Endothelial cell of umbilical vein (primary cell): ENCODE results near the genes SRGAP1 and TBK1.

- PRO-cap = no peak
CAGE:
- cytosol, long polyA minus RNA = no peak
- cytosol, long polyA plus RNA = no peak
- long polyA plus RNA = no peak
- nucleus, long polyA minus RNA = no peak
- nucleus, long polyA plus RNA = no peak
These were observed 137.9 kb downstream of the MON2 start for GRCh38 chr12:62604618-62604894.

- PRO-cap = no peak
CAGE:
- cytosol, long polyA minus RNA = no peak
- cytosol, long polyA plus RNA = no peak
- long polyA plus RNA = no peak
- nucleus, long polyA minus RNA = no peak
- nucleus, long polyA plus RNA = no peak
These were observed 152.3 kb downstream of the MON2 start for GRCh38 chr12:62618916-62619324.

GRCh38 chr12:62631233-62632417, 165.0 kb downstream of the MON2 start:
- PRO-cap = bidirectional peak, plus-strand start at chr12:62631797, minus-strand start at chr12:62631597; bidirectional peak, plus-strand start at chr12:62631959, minus-strand start at chr12:62631997
CAGE:
- cytosol, long polyA minus RNA = no peak
- cytosol, long polyA plus RNA = no peak
- long polyA plus RNA = no peak
- nucleus, long polyA minus RNA = no peak
- nucleus, long polyA plus RNA = no peak

- PRO-cap = no peak
CAGE:
- cytosol, long polyA minus RNA = no peak
- cytosol, long polyA plus RNA = no peak
- long polyA plus RNA = no peak
- nucleus, long polyA minus RNA = no peak
- nucleus, long polyA plus RNA = no peak
These were observed 223.1 kb downstream of the PPM1H start for GRCh38 chr12:62711635-62712558.

GRCh38 chr12:63844200-63844948, at the start of gene SRGAP1:
Gene SRGAP1 (plus strand): TSS chr12:63844700.
- PRO-cap = bidirectional peak, plus-strand start at chr12:63844329, minus-strand start at chr12:63844419; bidirectional peak, plus-strand start at chr12:63844594, minus-strand start at chr12:63844580
CAGE:
- cytosol, long polyA minus RNA = start-site peak on the plus strand at chr12:63844565-63844812, 37 reads
- cytosol, long polyA plus RNA = no peak
- long polyA plus RNA = no peak
- nucleus, long polyA minus RNA = start-site peak on the minus strand at chr12:63844605-63844682, 5 reads
- nucleus, long polyA plus RNA = start-site peak on the plus strand at chr12:63844495-63844623, 20 and 104 reads in 2 replicates; start-site peak on the plus strand at chr12:63844696-63844732, 21 and 67 reads in 2 replicates

GRCh38 chr12:63897882-63898366, 53.4 kb downstream of the SRGAP1 start:
- PRO-cap = bidirectional peak, plus-strand start at chr12:63898253, minus-strand start at chr12:63898195
CAGE:
- cytosol, long polyA minus RNA = no peak
- cytosol, long polyA plus RNA = no peak
- long polyA plus RNA = no peak
- nucleus, long polyA minus RNA = no peak
- nucleus, long polyA plus RNA = no peak

- PRO-cap = bidirectional peak, plus-strand start at chr12:64088611, minus-strand start at chr12:64088515; bidirectional peak, plus-strand start at chr12:64088923, minus-strand start at chr12:64088882
CAGE:
- cytosol, long polyA minus RNA = no peak
- cytosol, long polyA plus RNA = no peak
- long polyA plus RNA = no peak
- nucleus, long polyA minus RNA = no peak
- nucleus, long polyA plus RNA = no peak
These were observed 133.5 kb downstream of the KICS2 start for GRCh38 chr12:64088360-64089165.

DNA sequence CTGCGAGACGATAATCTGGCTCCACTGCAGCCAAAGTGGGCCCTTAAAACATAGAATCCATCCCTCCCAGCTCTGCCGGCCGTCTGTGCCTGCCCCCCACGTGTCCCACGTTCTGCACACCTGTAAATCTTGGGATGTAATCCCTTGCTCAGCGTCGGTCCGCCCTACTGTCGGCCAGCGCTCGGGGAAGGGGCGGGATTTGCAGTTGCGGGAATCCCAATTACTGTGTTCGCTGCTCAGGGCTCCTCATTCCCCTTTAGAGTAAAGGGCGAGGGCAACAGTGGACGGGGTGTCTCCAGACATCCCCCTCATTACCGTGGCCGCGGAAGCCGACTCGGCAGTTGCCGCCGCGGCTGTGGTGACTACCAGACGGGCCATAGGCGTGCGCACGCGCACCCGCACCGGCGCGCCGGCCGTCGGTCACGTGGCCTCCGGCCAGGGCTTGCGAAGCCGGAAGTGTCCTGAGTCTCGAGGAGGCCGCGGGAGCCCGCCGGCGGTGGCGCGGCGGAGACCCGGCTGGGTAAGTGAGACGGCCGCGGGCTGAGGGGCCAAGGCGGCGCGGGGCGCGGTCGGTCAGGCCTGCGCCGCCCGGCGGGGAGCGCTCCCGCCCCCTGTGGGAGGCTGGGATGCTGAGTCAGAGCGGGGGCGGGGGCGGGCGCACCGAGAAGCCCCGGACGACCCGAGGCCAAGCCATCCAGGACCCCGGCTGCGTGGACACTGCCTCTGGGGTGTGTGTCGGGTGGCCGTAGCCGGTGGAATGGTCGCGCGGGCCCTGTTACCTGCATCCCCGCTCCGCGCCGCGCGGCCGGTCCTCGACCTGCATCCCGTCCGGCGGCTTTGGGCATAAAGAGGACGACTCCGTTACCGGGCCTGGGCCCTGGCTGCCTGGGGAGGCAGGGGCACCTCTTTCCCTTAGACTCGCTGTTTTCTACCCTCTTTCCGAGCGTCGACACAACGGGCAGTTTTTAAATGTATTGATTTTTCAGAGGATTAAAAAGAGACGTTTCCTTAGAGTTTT, at the start of gene TBK1:
TSS of gene TBK1 (plus strand) at position 453 of the 1,018 bp plus-strand sequence.
- PRO-cap = bidirectional peak, plus-strand start at position 249 of the sequence, minus-strand start at position 114 of the sequence; bidirectional peak, plus-strand start at position 471 of the sequence, minus-strand start at position 336 of the sequence; bidirectional peak, plus-strand start at position 663 of the sequence, minus-strand start at position 845 of the sequence
CAGE:
- cytosol, long polyA minus RNA = start-site peak on the plus strand centred at position 469 of the sequence, 62 bp wide, 395 reads
- cytosol, long polyA plus RNA = start-site peak on the plus strand centred at position 481 of the sequence, 38 bp wide, 141 and 220 reads in 2 replicates
- long polyA plus RNA = start-site peak on the plus strand centred at position 466 of the sequence, 67 bp wide, 775 and 825 reads in 2 replicates
- nucleus, long polyA minus RNA = start-site peak on the plus strand centred at position 466 of the sequence, 67 bp wide, 1,375 reads
- nucleus, long polyA plus RNA = start-site peak on the plus strand centred at position 459 of the sequence, 75 bp wide, 186 and 898 reads in 2 replicates

- PRO-cap = no peak
CAGE:
- cytosol, long polyA minus RNA = no peak
- cytosol, long polyA plus RNA = no peak
- long polyA plus RNA = no peak
- nucleus, long polyA minus RNA = no peak
- nucleus, long polyA plus RNA = no peak
These were observed 13.7 kb downstream of the TBK1 start for GRCh38 chr12:64465641-64465982.

DNA sequence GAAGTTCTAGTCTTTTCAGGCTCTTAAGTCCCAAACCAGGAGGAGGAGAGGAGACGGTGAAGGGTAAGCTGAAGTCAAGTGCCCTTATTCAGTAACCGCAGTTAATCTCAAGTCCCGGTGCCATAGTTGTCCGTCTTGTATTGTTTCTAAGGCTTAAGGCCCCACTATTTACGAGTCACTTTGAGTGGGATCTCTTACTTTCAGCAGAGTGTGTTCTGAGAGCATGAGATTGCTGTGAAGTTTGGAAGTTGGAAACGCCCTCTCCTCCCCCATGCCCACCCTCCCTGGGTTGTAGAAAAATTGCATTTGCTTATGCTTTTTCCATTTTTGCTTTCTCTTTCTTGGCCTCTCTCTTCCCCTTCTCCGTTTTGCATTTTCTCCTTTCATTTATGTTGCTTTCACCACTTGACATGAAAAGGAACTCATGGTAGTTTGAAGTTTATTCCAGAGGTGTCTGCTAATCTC, 1.6 kb downstream of the RASSF3 start:
- PRO-cap = no peak
CAGE:
- cytosol, long polyA minus RNA = no peak
- cytosol, long polyA plus RNA = no peak
- long polyA plus RNA = no peak
- nucleus, long polyA minus RNA = no peak
- nucleus, long polyA plus RNA = no peak

- PRO-cap = no peak
CAGE:
- cytosol, long polyA minus RNA = no peak
- cytosol, long polyA plus RNA = no peak
- long polyA plus RNA = no peak
- nucleus, long polyA minus RNA = no peak
- nucleus, long polyA plus RNA = no peak
These were observed 36.4 kb downstream of the LEMD3 start for GRCh38 chr12:65205848-65206127.

GRCh38 chr12:65283850-65284637, 5.6 kb downstream of the MSRB3 start:
- PRO-cap = no peak
CAGE:
- cytosol, long polyA minus RNA = no peak
- cytosol, long polyA plus RNA = no peak
- long polyA plus RNA = no peak
- nucleus, long polyA minus RNA = no peak
- nucleus, long polyA plus RNA = start-site peak on the plus strand at chr12:65283986-65284466, 96 and 69 reads in 2 replicates

GRCh38 chr12:66909223-66909613, 230.3 kb upstream of the GRIP1 start:
- PRO-cap = no peak
CAGE:
- cytosol, long polyA minus RNA = no peak
- cytosol, long polyA plus RNA = no peak
- long polyA plus RNA = no peak
- nucleus, long polyA minus RNA = no peak
- nucleus, long polyA plus RNA = no peak

DNA sequence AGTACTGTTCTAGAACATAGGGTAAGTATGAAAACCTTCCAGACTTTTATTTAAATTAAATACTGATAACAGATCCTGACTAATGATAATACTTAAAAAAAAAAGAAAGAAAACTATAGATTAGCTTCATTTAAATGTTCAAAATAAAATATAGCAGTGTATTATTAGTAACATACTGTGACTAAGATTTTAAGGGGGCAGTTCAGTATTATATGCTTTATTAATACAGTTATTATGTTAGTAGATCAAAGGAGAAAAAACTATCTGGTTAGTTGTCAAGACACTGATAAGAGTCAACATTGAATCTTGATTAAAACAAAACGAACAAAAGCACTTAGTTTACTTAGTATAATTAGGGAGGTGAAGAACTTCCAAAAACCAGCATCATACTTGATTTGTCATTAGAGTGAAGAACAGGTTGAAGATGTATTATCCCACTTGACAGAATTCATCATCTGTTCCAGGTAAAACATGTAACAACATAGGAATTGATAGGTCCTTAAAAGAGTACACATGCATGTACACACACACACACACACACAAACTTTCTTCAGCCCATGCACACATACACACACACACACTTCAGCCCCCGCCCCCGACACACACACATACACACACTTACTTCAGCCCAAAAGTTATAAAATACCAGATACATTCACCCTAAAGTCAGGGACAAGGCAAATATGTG, 15.2 kb downstream of the CAND1 start:
- PRO-cap = no peak
CAGE:
- cytosol, long polyA minus RNA = no peak
- cytosol, long polyA plus RNA = no peak
- long polyA plus RNA = no peak
- nucleus, long polyA minus RNA = no peak
- nucleus, long polyA plus RNA = no peak

- PRO-cap = no peak
CAGE:
- cytosol, long polyA minus RNA = no peak
- cytosol, long polyA plus RNA = no peak
- long polyA plus RNA = no peak
- nucleus, long polyA minus RNA = no peak
- nucleus, long polyA plus RNA = no peak
These were observed 28.3 kb downstream of the CAND1 start for GRCh38 chr12:67297351-67297929.

- PRO-cap = no peak
CAGE:
- cytosol, long polyA minus RNA = no peak
- cytosol, long polyA plus RNA = no peak
- long polyA plus RNA = no peak
- nucleus, long polyA minus RNA = no peak
- nucleus, long polyA plus RNA = no peak
These were observed 33.0 kb downstream of the CAND1 start for GRCh38 chr12:67302036-67302662.

- PRO-cap = no peak
CAGE:
- cytosol, long polyA minus RNA = no peak
- cytosol, long polyA plus RNA = no peak
- long polyA plus RNA = no peak
- nucleus, long polyA minus RNA = no peak
- nucleus, long polyA plus RNA = no peak
These were observed 176.0 kb upstream of the DYRK2 start for GRCh38 chr12:67472465-67473083.

DNA sequence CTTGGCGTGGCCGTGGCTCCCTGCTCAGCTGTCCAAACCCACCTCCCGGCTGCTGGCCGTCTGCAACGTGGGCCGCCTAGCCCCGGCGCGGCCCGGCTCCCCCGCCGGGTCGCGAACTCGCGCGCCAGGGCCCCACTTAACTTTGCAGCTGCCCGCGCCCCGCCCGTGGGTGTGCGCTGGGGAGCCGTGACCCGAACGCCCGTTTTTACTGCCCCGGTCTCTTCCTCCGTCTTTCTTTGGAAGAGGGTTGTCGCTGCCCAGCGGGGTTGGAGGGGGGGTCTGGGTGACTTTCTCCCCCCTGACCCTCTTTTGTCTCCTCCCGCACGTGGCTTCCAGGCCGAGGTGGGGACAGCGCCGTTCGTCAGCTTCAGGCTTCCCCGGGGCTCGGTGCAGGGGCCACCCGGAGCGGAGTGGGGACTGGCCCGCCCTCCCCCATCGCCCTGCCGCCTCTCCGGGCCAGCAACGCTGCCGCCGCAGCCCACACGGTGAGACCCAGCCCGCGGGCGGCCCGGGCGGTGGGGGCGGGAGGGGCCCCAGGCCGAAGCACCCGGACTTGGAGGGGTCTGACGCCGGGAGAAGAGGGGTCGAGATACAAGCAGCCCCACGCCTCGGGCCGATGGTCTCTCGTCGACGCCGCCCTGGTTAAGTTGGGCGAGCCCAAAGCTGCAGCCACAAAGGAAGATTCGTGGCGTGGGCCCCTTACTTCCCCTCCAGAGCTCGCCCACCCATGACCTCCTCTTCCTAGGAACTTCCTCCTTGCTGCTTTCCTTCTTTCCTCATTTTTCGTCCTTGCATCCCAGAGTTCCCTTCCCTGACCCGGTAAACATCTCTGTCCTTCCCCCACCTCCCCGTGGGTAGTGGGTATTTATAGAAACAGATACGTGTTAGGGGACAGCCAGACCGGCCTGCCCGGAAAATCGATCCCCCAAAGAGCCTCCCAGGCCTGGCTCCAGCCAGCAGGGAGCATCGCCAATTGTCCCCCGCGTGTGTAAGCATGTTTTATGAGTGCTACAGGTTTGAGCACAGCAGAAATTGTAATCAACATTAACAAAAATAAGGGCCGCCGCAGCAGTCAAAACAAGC, 1.3 kb downstream of the DYRK2 start:
- PRO-cap = bidirectional peak, plus-strand start at position 335 of the sequence, minus-strand start at position 51 of the sequence
CAGE:
- cytosol, long polyA minus RNA = no peak
- cytosol, long polyA plus RNA = no peak
- long polyA plus RNA = no peak
- nucleus, long polyA minus RNA = no peak
- nucleus, long polyA plus RNA = no peak

DNA sequence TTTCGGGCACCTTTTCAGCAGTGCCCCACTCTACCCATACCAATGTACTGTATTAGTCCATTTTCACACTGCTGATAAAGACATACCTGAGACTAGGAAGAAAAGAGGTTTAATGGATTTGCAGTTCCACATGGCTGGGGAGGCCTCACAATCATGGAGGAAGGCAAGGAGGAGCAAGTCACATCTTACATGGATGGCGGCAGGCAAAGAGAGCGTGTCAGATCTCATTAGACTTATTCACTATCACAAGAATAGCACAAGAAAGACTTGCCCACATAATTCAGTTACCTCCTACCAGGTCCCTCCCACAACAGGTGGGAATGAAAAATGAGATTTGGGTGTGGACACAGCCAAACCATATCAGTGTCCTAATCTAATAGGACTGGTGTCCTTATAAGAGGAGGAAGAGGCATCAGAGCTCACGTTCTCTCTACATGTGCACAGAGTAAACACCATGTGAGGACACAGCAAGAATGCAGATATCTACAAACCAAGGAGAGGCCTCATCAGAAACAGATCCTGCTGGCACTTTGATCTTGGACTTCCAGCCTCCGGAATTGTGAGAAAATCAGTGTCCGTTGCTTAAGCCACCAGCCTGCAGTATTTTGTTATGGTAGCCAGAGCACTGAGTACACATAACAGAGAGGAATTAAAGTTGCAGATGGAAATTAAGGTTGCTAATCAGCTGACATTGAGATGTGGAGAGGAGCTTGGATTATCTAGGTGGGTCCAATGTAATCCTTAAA, 25.9 kb downstream of the DYRK2 start:
- PRO-cap = no peak
CAGE:
- cytosol, long polyA minus RNA = no peak
- cytosol, long polyA plus RNA = no peak
- long polyA plus RNA = no peak
- nucleus, long polyA minus RNA = no peak
- nucleus, long polyA plus RNA = no peak

- PRO-cap = no peak
CAGE:
- cytosol, long polyA minus RNA = no peak
- cytosol, long polyA plus RNA = no peak
- long polyA plus RNA = no peak
- nucleus, long polyA minus RNA = no peak
- nucleus, long polyA plus RNA = no peak
These were observed 251.5 kb downstream of the DYRK2 start for GRCh38 chr12:67899926-67900620.